Gallbladder (tissue), 1 donor: ENCODE measurements around the gene TUBD1.

DNA sequence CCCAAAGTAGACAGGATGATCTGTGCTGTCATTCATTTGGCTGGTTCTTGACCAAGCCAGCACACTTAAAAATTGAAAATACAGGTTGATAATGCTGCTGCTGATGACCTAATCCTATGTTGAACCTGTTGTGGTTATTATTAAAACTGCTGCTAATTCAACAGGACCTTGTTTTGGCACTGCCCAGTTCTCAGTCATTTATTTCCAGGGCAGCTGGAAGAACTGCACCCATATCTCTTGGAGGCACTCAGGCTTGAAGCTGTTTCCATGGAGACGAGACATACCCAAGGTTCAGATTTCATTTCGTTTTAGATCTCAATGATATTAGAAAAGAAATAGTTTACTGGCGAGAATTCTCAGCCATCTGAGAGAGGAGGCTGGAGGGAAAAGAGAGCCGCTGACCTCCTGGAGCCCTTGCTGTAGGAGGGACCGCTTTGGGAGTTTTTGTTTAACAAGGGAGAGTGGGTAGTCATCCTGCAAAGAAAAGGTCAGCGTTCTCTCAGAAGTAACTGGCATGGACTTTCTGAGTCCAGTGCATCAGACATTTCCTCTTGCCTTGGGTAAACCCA lies 75.3 kb downstream of the YPEL2 start:
- PRO-cap: no peak

- PRO-cap: no peak
These were observed 8.0 kb downstream of the CLTC start for GRCh38 chr17:59627447-59628347.

DNA sequence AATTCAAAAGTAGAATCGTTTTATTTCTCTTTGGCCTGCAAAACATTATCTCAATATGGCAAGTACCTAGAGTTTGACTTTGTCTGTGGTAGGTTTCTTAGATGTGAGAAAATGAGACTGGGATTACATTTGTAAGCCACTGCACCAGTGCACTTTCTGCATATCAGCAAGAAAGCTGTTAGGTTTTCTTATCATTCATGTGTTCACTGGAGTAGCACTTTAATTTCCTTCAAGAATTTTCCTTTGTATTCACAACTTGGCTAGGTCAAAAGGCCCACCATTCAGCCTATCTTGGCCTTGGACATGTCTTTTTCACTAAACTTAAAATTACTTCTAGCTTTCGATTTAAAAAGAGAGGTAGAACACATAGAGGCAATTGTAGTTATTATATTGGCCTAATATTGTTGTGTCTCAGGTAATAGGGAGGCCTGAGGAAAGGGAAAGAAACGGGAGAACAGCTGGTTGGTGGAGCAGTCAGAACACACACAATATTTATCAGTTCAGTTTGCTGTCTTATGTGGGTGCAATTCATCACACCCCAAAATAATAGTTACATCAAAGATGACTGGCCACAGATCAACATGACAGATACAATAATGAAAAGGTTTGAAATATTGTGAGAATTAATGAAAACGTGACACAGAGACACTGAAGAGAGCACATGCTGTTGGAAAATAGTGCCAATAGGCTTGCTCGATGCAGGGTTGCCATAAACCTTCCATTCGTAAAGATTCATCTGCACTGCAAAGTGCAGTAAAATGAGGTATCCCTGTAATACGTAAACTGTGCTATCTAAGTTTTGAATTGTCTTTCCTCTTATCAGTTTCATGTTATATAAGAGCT lies 35.4 kb downstream of the CLTC start:
- PRO-cap: no peak

GRCh38 chr17:59697768-59698438 lies 9.3 kb downstream of the PTRH2 start:
- PRO-cap: no peak

DNA sequence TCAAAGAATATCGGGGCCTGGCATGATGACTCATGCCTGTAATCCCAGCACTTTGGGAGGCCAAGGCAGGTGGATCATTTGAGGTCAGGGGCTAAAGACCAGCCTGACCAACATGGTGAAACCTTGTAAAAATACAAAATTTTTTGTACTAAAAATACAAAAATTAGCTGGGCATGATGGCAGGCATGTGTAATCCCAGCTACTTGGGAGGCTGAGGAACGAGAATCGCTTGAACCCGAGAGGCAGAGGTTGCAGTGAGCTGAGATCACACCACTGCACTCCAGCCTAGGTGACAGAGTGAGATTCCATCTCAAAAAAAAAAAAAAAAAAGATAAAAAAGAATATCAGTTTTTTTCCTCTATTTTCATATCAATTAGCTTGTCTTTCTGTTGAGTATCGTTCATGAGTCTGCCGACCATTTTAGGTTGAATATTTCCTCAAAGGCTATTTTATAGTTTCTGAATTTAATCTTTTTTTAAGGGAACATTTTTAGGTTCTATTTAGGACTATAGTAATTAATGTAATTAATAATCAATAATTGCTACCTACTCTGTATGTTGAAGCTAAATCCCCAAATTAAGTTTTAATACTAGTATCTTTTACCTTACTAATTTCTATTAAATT lies 78.0 kb downstream of the VMP1 start:
- PRO-cap: no peak

DNA sequence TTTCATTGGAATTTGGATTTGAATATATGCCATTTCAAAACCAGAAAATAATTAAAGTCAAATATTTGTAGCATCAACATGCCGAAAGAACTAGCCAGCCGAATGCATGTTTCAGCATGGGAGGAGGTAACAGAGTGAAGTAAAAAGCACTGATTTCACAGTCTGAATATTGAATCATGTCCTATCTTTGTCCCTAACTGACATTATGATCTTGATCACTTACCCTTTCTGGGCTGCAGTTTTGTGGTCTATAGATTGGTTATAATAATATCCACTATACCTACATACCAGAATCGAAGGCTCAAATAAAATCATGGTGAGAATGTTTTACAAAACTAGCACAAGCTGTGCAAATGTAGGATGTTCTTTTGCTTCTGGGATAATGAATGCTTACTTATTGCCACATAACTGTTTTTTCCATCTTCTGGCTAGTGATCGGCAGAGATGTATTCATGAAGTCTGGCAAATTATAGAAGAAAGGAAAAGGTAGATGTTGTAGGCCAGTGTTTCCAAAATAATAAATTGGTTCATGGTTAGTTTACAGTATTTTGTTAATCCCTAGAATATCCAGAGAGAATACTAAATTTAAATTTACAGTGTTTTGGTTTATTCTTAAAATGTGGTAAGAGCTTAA lies 84.7 kb downstream of the TUBD1 start:
- PRO-cap: no peak

- PRO-cap: bidirectional peak, plus-strand start at chr17:59837931, minus-strand start at chr17:59837676
These were observed 55.4 kb downstream of the TUBD1 start for GRCh38 chr17:59837362-59837730.

DNA sequence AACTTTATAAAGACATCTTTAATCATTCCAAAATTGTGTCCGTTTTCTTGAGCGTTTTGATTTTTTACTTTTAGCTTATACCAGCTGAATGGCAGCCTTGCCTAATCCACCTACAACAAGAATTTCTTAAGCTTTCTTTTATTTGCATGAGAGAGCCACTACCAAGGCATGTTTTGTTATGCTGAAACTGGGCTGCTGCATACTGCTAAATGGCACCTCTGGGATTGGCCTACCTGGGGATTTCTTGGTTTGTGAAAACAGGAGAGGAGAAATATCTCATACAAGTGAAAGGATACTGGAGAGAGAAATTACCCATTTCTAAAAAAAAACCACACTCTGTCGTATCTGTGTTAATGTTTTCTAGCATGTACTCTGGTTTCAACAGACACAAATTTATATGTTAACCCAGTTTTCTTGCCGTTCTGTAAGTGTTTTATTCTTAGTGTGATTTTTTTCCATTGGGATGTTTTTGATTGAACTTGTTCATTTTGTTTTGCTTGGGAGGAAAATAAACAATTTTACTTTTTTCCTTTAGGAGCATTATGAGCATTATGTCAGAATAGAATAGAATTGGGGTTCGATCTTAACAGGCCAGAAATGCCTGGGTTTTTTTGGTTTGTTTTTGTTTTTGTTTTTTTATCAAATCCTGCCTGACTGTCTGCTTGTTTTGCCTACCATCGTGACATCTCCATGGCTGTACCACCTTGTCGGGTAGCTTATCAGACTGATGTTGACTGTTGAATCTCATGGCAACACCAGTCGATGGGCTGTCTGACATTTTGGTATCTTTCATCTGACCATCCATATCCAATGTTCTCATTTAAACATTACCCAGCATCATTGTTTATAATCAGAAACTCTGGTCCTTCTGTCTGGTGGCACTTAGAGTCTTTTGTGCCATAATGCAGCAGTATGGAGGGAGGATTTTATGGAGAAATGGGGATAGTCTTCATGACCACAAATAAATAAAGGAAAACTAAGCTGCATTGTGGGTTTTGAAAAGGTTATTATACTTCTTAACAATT lies 51.9 kb downstream of the TUBD1 start:
- PRO-cap: bidirectional peak, plus-strand start at position 713 of the sequence, minus-strand start at position 692 of the sequence

GRCh38 chr17:59892606-59893045 lies at the start of gene TUBD1:
TUBD1 (minus strand) TSS chr17:59892943.
- PRO-cap: unidirectional peak, minus-strand start at chr17:59892720; bidirectional peak, plus-strand start at chr17:59893132, minus-strand start at chr17:59892935

GRCh38 chr17:60091757-60092194 lies 13.1 kb upstream of the HEATR6 start:
- PRO-cap: no peak

DNA sequence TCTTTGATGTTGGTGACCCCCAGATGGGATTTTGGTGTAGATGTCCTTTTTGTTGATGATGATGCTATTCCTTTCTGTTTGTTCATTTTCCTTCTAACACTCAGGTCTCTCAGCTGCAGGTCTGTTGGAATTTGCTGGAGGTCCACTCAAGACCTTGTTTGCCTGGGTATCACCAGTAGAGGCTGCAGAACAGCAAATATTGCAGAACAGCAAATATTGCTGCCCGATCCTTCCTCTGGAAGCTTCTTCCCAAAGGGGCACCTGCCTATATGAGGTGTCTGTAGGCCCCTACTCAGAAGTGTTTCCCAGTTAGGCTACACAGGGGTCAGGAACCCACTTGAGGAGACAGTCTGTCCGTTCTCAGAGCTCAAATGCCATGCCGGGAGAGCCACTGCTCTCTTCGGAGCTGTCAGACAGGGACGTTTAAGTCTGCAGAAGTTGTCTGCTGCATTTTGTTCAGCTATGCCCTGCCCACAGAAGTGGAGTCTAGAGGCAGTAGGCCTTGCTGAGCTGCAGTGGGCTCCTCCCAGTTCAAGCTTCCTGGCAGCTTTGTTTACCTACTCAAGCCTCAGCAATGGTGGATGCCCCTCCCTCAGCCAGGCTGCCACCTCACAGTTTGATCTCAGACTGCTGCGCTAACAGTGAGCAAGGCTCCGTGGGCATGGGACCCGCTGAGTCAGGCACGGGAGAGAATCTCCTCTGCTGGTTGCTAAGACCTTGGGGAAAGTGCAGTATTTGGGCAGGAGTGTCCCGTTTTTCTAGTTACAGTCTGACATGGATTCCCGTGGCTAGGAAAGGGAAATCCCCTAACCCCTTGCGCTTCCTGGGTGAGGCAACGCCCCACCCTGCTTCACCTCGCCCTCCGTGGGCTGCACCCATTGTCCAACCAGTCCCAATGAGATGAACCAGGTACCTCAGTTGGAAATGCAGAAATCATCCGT lies 49.6 kb downstream of the USP32 start:
- PRO-cap: no peak

- PRO-cap: bidirectional peak, plus-strand start at chr17:60391916, minus-strand start at chr17:60391798
These were observed 428 bp downstream of the USP32 start for GRCh38 chr17:60391558-60391851.

DNA sequence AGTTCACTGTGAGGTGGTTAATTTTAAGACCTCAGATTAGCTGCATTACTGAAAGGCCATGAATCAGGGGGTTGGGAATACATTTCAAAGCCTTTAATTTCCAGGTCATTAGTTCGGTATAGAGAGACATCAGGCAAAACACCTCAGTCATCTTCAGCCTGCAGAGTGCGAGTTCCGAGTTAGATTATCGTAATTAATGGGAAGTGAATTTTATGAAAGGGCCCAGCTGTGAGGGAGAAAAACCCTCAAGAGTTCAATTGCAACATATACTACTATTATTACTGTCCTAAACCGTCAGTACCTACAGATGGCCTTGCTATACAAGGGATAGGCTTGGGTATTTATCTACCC lies 2.1 kb upstream of the USP32 start:
- PRO-cap: no peak

DNA sequence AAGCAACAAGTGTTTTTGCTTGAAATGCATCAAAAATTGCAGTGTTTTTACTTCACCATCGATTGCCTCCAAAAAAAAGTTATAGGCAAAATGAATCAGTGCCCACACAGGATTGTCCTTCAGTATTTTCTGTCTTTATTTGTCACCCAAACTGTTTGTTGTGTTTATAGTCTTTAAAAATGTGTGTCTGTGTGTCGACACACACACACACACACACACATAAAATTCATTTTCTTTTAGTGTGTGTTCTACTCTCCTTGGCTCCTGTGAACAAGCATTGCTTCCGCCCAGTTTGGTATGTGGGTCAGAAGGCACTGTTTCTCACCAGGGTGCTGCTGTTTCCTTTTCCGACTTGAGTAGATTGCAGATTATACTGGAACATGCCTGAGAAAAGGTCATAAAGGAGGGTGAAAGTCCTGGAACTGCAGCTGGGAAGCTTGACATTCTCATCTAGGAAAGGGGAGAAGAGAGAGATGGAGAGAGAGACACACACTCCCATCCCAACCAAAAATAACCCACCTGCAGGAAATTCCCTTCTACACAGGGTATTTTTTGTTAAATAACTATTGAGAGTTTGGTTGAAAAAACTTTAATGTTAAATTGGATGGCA lies 330.3 kb downstream of the BCAS3 start:
- PRO-cap: no peak

DNA sequence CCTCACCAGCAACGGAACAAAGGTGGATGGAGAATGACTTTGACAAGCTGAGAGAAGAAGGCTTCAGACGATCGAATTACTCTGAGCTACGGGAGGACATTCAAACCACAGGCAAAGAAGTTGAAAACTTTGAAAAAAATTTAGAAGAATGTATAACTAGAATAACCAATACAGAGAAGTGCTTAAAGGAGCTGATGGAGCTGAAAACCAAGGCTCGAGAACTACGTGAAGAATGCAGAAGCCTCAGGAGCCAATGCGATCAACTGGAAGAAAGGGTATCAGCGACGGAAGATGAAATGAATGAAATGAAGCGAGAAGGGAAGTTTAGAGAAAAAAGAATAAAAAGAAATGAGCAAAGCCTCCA lies 288.5 kb upstream of the TBX2 start:
- PRO-cap: no peak

- PRO-cap: no peak
These were observed 146.2 kb upstream of the TBX2 start for GRCh38 chr17:61253343-61253861.

DNA sequence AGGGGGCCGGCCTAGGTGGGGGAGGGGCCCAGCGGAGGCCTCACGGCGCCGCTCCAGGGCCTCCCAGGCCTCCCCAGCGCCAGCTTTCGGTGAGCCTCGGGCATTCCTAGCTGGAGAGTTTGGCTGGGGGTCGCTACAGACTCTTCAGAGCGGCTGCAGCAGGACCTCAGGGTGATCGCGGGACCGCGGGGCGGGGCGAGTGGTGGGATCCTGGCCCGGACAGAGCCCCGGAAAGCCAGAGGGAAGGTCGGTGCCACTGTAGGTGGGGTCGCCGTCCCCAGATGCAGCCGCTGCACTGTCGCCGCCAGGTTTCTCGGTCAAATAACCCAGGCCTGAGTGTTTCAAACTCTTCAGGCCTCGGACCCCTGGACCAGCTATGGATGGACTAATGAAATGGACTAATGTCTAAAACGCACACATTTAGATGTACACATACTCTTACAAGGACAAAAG lies 2.2 kb upstream of the TBX2 start:
- PRO-cap: bidirectional peak, plus-strand start at position 238 of the sequence, minus-strand start outside the sequence

DNA sequence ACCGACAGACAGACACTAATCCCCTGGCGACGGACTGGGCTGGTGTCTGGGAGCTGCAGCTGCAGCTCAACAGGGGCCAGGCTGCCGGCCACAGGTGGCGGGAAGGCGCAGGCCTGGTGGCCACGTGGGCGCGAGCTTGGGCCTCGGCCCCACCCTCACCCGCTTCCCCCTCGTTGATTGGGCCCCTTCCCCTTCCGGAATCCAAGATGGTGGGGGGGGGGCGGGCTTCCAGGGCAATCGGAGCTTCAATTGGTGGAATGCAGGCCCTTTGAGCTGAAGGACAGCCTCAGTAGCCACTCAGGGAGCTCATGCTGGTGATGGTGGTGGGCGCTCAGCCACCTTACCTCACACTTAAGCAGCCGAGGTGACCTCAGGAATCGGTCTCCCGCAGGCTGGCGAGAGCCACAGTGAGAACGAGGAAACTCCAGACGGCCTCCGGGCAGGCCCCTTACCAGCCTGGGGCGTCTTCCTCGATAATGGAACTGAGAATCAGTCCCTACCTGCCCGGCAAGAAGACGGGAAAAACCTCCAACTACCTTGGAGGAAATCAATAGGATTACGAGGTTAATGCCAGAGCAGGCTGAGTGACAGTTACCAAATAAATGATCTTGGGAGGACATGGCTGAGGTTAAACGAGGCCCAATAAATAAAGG lies 8.6 kb upstream of the TBX4 start:
- PRO-cap: no peak

- PRO-cap: no peak
These were observed 3.9 kb downstream of the TBX4 start for GRCh38 chr17:61456099-61456510.

DNA sequence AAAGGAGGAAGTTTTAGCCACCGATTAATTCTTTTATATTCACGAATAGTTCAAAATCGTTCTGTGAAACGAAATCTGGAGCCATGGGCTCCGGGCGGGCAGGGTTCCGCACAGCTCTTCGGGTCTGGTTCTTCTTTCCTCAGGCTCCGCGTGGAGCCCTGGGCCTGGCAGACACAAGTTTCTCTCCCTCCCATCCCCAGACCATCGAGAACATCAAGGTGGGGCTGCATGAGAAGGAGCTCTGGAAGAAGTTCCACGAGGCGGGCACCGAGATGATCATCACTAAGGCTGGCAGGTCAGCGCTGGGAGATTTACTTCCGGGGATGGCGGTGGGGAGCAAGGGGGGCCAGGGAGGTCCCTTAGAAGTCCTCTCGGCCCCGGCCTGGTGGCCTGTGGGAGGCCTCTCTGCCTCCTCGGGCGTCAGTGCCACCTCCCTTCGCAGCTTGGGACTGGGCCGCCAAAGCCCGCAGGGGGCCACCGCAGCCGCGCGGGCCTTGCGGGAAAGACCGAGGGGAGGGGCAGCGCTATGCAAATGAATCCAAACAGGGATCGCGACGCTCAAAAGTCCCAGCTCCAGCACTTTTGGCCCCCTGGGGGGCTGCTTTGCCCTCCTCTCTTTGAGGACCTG lies 5.2 kb downstream of the TBX4 start:
- PRO-cap: no peak